Skeletal muscle tissue (tissue), 7 donors: ENCODE measurements around the gene TLNRD1.

DNA sequence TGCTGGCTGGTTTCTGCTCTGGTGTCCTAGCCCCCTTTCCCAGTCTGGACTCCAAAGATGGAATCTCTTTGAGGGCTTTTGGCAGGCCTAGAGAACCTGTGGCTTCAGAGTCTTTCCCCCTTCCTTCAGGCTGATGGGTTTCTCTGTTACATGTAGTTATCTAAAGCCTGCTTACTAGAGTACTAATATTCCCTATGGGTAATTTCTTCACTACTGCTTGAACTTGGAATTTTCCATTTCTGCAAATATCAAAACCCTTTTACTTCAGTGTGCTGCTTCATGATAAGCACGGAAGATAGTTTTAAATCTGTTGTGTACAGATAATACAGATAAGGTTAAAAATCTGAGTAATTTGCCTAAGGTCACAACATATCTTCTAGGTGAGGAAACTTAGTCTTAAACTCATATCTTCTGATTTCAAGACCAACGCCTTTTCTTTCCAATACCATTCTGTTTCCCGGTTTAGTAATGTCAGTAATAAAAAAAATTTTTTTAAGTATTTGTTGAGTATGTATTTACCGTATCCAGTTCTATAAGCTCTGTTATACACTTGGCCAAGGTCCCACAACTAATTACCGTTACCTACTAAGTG is 10.8 kb downstream of the IREB2 start:
- PRO-cap, 3 experiments, result no peak in any of the 3 experiments
- RAMPAGE, long total RNA, result no peak
- RRBS, 2 experiments, result no CpG with 5 or more reads among the region's 5 CpGs

DNA sequence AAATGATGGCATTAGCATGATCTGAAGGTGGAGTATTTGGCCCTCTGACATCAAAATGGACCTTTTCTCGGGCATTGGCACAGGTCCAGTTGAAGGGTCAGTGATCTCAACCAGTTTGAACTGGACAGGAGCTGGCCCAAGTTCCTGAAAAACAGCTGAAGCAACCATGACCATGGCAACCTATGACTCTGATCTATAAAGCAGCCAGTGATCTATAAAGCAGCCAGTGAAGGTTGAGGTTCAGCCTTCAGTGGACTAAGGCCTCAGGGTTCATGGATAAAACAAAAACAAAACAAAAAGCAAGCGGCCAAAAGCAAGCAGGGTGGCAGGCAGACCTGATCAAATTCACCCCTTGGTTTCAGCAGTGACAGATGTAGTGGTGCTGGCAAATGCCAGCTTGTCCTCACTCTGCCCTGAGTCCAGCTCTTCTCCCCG is 10.0 kb upstream of the CHRNB4 start:
- PRO-cap, 3 experiments, result no peak in any of the 3 experiments
- RAMPAGE, long total RNA, result no peak
- RRBS, 2 experiments, result no CpG with 5 or more reads among the region's 3 CpGs

GRCh38 chr15:78754969-78755437 is 56.3 kb downstream of the ADAMTS7 start:
- PRO-cap, 3 experiments, result no peak in any of the 3 experiments
- RAMPAGE, long total RNA, result no peak
- RRBS, 2 experiments, result no CpG with 5 or more reads among the region's 12 CpGs

DNA sequence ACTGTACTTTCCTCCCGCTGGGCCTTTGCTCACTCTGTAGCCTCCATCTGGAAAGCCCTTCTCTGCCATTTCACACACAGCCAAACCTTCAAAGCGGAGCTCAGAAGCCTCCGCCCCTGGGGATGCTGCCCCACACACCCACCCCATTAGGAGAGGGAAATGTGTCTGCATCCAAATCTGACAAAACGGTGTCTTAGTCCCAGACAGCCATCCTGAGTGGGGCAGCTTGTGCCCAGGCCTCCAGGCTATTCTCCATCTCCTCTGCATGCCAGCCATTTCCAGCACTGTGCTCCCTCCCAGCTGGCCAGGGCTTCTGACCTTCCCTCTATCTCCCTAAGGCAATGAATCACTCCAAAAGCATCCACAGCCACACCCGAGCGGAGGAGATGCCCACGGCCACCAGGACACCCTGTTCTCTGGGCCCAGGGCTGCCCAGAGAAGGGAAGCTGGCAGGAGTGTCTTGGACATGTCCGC is 13.0 kb downstream of the ADAMTS7 start:
- PRO-cap, 3 experiments, result no peak in any of the 3 experiments
- RAMPAGE, long total RNA, result no peak
- RRBS, 2 experiments, result no CpG with 5 or more reads among the region's 8 CpGs

- PRO-cap, 3 experiments, result no peak in any of the 3 experiments
- RAMPAGE, long total RNA, result no peak
- RRBS, 2 experiments, result 6 to 9% methylated on average over 2 to 3 of the region's 16 CpGs
These were observed 322 bp upstream of the MORF4L1 start for GRCh38 chr15:78872400-78872736.

- PRO-cap, 3 experiments, result no peak in any of the 3 experiments
- RAMPAGE, long total RNA, result no peak
- RRBS, 2 experiments, result no CpG with 5 or more reads among the region's 4 CpGs
These were observed 13.4 kb downstream of the MORF4L1 start for GRCh38 chr15:78886073-78886480.

GRCh38 chr15:78932002-78933273 is 12.4 kb downstream of the CTSH start:
- PRO-cap, 3 experiments, result no peak in any of the 3 experiments
- RAMPAGE, long total RNA, result no peak
- RRBS, 2 experiments, result 64% methylated on average over 5 of the region's 23 CpGs

DNA sequence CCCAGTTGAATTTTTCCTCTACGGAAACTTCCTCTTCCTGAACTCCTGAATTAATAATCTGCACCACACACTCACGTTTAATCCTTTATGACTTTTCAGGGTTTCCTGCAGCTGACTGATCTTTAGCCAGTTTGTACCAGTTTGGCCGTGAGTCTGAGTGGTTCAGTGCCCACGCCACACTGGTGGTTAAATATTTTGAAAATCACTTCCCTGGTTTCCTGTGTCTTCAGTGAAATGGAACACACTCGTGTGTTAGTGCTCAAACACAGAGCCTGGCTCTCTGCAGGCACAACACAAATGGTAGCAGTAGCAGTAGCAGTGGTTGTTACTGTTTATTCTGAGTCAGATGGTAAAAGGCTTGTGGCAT is 6.6 kb upstream of the CTSH start:
- PRO-cap, 3 experiments, result no peak in any of the 3 experiments
- RAMPAGE, long total RNA, result no peak
- RRBS, 2 experiments, result no CpG with 5 or more reads among the region's 5 CpGs

- PRO-cap, 3 experiments, result no peak in any of the 3 experiments
- RAMPAGE, long total RNA, result no peak
- RRBS, 2 experiments, result 2% methylated on average over 19 to 25 of the region's 54 CpGs
These were observed 605 bp upstream of the RASGRF1 start for GRCh38 chr15:79091011-79091759.

DNA sequence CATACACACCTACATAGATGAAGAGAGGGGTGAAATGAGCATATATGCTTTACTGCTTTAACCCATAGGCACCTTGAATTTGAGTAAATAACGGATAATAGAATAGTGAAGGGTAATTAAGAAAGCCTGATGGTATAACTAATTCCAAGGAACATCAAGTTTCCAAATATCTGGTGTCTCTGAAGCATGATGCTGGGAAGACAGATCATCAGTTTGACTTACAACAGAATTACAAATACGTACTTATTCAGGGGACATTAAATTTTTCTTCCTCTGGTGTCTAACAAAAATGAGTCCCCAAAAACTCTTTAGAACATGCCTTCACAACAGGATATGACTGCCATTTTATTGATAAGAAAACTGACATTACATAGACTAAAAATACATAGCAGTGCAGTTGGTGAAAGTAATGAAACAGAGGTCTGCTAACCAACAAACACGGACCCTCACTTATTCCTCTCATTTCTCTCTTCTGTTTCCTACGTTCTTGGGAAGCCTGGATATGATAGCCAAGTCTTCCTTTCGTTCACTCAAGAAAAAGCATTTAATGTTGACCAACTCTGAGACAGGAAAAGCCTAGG is 1.0 kb downstream of the MTHFS start:
- PRO-cap, 3 experiments, result no peak in any of the 3 experiments
- RAMPAGE, long total RNA, result no peak
- RRBS, 2 experiments, result no CpG with 5 or more reads among the region's 5 CpGs

DNA sequence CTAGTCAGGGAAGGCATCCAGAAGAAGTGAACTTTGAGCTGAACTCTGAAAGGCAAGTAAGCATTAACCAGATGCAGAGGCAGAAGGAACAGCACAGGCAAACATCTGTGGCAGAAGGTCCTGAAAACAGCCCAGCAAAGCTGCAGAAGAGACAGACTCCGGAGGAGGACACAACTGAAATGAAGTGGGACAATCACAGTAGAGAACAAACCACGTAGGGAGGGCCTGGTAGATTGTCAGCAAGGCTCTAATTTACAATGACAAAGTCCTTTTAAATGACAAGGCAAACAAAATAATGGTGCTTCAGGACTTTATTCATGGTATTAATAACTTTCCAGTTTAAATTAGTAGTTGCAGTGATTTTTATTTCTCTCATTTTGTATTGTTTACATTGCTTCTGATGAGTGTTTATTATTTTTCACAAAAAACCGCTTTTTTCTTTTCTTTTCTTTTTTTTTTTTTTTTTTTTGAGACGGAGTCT is 14.5 kb downstream of the BCL2A1 start:
- PRO-cap, 3 experiments, result no peak in any of the 3 experiments
- RAMPAGE, long total RNA, result no peak
- RRBS, 2 experiments, result no CpG with 5 or more reads among the region's 4 CpGs

GRCh38 chr15:80063183-80063709 is 3.8 kb downstream of the ZFAND6 start:
- PRO-cap, 3 experiments, result no peak in any of the 3 experiments
- RAMPAGE, long total RNA, result no peak
- RRBS, 2 experiments, result no CpG with 5 or more reads among the region's 9 CpGs

- PRO-cap, 3 experiments, result no peak in any of the 3 experiments
- RAMPAGE, long total RNA, result no peak
- RRBS, 2 experiments, result no CpG with 5 or more reads among the region's 3 CpGs
These were observed 42.9 kb upstream of the FAH start for GRCh38 chr15:80109705-80110430.

- PRO-cap, 3 experiments, result no peak in any of the 3 experiments
- RAMPAGE, long total RNA, result no peak
- RRBS, 2 experiments, result no CpG with 5 or more reads among the region's 2 CpGs
These were observed 15.5 kb upstream of the ARNT2 start for GRCh38 chr15:80388745-80389069.

DNA sequence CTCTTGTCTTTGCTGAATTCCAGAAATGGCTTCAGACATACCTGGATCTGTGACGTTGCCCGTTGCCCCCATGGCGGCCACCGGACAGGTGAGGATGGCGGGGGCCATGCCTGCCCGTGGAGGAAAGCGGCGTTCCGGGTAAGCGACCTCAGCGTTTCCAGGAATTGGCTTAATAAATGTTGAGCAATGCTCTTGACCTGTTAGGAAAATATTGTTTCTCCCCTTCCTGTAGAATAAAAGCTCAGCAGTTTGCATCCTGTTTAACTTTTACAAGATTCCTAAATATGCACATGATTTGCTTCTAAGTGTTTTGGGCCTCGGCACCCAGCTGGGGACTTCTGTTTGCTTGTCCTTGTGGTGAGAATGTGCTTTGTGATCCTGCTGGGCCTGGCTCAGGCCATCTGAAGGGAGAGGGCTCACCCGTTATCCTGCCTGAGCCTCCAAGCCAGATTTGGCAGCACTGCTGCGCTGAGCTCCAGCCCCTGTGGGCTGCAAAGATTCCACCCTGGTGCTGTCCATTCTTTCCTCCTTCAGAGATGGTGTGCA is 46.7 kb downstream of the ARNT2 start:
- PRO-cap, 3 experiments, result no peak in any of the 3 experiments
- RAMPAGE, long total RNA, result no peak
- RRBS, 2 experiments, result 80 to 82% methylated on average over 6 of the region's 14 CpGs

DNA sequence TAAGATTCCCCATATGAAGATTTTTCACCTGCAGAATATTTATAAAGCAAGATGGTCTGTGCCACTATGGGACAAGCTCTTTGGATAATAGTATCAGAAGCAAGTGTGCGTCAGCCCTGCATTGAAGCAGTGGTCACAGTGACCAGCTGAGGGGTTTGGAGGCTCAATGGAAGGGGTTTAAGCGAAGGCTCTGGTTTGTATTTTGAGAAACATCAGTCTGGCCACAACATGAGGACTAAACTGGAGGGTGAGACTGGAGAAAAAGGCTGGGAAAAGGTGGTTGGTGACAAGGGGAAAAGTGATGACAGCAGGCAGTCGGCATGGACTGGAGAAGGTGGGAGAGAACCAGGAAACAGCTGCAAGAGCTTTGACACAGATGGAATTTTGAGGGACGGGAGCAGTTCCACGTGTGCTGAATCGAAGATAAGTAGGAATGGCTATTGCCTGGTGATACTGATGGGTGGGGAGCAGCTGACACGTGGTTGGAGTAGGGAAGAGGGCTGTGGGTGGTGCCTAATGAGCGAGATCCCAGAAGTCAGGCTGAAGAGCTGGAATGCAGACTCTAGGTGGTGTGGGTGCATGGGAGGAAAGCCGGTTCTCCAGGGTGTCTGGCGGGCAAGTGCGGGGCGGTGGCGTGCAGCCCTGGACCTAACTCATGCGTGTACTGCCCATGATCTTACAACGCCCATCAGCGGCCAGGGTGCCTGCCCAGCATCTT is 62.9 kb downstream of the ARNT2 start:
- PRO-cap, 3 experiments, result no peak in any of the 3 experiments
- RAMPAGE, long total RNA, result no peak
- RRBS, 2 experiments, result no CpG with 5 or more reads among the region's 16 CpGs

DNA sequence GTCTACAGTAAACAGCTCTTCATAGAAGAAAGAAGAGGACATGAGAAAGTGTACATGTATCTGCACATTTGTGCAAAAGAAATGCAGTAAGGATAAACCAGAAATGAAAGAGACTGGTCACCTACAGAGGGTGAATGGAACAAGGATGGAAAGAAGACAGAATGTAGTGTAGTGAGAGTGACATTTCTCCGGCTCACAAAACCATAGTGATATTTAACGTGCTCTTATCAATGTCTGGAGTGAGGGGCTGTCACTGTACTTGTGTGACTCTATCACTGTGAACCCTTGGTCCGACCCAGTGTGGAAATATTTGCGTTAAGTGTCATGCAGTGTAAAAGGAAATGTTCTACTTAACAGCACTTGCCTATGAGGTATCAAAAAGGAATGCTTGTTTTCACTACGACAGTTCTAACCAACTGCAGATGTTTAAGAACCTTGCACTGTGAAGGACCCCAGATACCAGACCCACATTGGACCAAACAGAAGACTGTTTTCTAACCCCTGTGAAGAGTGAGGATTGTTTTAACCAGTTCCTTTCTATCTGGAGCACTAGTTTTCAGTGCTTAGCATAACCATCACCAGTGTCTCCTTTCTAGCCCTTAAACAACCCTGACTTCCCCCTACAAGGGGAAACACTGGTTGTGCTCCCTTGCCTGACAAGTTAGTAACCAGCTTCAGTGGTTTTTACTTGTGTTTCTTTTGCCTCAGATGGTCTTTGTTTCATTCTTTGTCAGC is 144.8 kb upstream of the ABHD17C start:
- PRO-cap, 3 experiments, result no peak in any of the 3 experiments
- RAMPAGE, long total RNA, result no peak
- RRBS, 2 experiments, result no CpG with 5 or more reads among the region's 5 CpGs

GRCh38 chr15:80715107-80715725 is 20.1 kb downstream of the ABHD17C start:
- PRO-cap, 3 experiments, result no peak in any of the 3 experiments
- RAMPAGE, long total RNA, result no peak
- RRBS, 2 experiments, result no CpG with 5 or more reads among the region's 4 CpGs

- PRO-cap, 3 experiments, result peak in 1 of 3 experiments; most common plus-strand start chr15:80989373 (in 1)
- RAMPAGE, long total RNA, result no peak
- RRBS, 2 experiments, result no CpG with 5 or more reads among the region's 10 CpGs
These were observed 622 bp downstream of the MESD start for GRCh38 chr15:80988926-80989467.

DNA sequence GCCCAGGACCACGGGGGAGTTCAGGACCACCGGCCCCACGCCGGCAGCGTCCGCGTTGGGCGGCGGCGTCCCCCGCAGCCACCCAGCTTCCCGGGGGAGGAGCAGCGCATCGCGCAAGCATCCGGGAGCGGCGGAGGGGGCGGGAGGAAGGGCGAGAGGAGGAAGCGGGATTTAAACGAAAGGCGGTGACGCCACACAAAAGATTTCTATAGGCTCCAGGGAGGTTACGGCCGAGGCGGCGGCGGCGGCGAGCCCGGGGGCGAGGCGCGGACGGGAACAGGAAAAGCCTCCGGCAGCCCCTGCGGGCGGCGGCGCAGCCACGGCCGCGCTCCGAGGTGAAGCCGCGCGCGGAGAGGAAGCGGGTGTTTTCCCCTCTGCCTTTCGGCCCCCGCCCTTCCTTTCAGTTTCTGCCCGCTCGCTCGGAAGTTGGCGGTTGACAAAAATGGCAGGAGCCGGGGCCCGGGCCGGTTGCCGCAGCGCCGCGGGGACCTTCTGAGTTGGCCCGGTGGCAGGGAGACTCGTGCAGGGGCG is at the start of gene TLNRD1:
TSS of gene TLNRD1 (plus strand) at position 198 of the 531 bp plus-strand sequence.
- PRO-cap, 3 experiments, result peak in 3 of 3 experiments; most common plus-strand start position 198 of the sequence (in 1); most common minus-strand start position 92 of the sequence (in 3)
- RAMPAGE, long total RNA, result no peak
- RRBS, 2 experiments, result 3 to 4% methylated on average over 29 to 36 of the region's 66 CpGs